ENCODE data around the gene SAR1B.

- PRO-cap, result no peak
- RAMPAGE, long total RNA, 2 experiments, result no peak in any of the 2 experiments
These were observed 3.0 kb upstream of the VDAC1 start for GRCh38 chr5:134007682-134008313.

- PRO-cap, result no peak
- RAMPAGE, long total RNA, 2 experiments, result no peak in any of the 2 experiments
These were observed 24.0 kb upstream of the TCF7 start for GRCh38 chr5:134090366-134091034.

DNA sequence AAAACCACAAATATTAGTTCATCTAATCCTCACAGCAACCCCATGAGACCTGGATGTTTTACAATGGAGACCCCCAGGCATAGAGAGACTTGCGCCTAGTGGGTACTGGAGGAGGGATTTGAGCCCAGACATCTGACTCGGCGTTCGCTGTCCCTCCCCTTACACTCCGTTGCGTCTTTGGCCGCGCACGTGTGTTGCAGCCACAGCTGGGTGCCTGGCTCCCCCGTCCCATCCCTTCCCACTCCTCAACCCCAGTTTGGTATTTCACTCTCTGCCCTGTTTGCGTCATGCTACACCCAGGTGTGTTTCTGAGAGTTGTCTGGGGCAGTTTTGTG is 13.4 kb downstream of the TCF7 start:
- PRO-cap, result no peak
- RAMPAGE, long total RNA, 2 experiments, result no peak in any of the 2 experiments

DNA sequence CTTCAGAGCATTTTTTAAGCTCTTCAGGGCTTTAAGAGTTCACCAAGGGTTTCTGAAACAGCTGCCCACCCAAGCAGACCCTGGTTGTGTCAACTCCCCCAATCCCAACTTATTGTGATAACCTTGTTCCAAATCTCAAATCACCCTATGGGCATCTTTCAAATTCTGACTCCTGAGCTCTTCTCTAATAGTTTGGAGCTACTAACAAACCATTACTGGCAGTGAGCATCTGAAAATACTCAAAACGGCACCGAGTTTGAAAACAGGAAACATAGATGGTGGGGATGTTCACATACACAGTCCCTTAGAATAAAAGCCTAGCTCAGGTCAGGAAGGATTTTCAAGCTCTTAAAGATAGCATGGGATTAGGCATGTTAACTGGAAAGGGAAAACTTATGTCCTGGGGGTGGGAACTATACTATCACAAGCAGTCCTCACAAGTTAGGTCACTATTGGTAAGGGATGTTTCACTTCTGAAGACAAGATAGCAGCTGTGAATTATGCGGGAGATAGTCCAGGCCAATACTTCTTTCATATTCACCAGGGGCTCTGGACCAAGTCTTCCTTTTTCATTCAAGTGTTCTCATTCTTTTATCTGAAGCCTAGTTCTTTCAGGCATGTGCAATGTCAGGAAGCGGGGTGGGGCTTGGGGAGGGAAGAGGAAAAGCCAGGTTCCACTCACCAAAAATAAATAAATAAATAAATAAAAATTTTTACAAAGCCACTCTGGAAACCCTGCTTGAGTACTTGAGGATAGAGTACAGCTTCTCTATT is 25.9 kb downstream of the SKP1 start:
- PRO-cap, result no peak
- RAMPAGE, long total RNA, 2 experiments, result no peak in any of the 2 experiments

- PRO-cap, result no peak
- RAMPAGE, long total RNA, 2 experiments, result no peak in any of the 2 experiments
These were observed 18.4 kb downstream of the SKP1 start for GRCh38 chr5:134158322-134158825.

DNA sequence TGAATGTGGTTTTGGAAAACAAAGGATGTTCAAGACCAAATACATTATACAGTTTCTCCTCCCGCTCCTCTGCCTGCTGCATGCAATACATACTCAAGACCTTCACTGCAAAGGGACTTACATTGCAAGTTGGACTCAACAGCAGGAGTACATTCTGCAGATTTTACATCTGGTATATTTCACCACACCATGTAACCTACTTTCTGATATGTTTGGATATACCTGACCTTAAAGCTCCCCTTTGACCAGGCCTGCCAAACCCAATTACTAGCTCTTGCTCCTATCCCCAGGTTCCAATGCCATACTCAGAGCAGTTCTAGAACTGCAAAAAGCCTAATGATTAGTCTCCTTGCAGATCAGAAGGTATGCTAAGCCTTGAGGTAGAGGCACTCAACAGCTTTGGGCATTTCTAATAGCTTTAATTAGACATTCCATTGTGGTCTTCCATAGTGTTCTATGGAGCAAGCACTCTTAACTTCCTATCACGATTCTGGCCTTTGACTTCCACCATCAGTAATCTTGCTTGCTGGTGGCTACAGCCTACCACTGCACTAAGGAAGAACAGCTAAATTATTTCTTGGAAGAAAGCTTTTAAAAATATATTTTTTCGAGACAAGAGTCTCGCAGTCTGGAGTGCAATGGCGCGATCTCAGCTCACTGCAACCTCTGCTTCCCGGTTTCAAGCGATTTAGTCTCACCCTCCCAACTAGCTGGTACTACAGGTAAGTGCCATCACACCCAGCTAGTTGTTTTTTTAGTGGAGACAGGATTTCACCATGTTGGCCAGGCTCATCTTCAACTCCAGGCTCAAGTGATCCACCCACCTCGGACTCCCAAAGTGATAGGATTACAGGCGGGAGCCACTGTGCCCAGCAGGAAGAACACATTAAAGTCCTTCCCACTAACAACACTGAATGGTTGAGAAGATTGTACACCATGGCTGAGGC is 15.2 kb upstream of the SKP1 start:
- PRO-cap, result no peak
- RAMPAGE, long total RNA, 2 experiments, result no peak in any of the 2 experiments

DNA sequence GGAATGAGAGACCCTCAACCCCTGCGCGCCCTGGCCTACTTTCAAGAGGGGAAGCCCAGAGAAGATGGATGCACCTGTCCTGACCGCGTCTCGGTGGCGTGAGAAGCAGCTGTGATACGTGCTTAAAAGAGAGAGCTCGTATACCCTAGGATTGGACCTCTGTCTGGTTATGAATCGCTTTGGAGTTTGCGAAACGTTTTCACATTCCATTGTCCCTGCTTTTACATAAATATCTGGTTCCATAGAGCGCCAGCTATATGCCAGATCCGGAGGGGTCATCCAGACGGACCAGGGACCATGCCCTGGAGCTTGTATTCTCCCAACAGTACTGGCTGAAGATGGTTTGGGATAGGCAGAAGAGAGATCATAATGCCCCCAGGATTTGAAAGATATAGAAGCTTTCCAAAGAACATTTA is 1.0 kb upstream of the PPP2CA start:
- PRO-cap, result no peak
- RAMPAGE, long total RNA, 2 experiments, result no peak in any of the 2 experiments

DNA sequence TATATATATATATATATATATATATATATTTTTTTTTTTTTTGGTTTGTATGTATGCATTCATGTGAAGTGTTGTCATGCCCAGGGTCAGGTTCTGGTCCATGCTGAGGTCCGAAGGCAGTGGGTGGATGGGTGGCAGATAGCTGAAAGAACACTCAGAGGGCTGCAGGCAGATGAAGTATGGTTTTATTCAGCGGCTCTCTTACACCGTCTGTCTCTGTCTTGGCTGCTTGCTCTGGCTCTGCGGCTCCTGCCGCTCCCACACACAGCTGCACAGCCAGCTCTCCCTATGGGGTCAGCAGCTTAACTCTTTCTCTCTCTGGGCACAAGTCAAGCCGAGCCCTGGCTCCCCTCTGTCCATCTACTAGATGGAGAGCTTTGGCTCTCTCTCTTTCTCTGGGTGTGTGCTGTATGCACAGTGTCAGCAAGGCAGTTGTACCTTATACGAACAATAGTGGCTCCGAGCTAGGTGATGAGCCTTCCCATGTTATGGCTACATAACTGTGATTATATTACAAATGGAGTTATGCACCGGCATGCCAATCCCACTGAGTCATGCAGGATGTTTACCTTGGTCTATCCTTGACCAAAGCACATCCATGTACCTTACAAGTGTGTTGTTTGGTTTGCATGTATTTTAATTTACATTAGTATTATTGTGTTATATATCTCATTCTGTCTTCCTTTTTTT is 19.2 kb upstream of the PPP2CA start:
- PRO-cap, result no peak
- RAMPAGE, long total RNA, 2 experiments, result no peak in any of the 2 experiments

- PRO-cap, result no peak
- RAMPAGE, long total RNA, 2 experiments, result no peak in any of the 2 experiments
These were observed 21.0 kb upstream of the PPP2CA start for GRCh38 chr5:134246782-134247350.

GRCh38 chr5:134371930-134372435 is 614 bp downstream of the UBE2B start:
- PRO-cap, result bidirectional peak, plus-strand start at chr5:134372244, minus-strand start at chr5:134372222
- RAMPAGE, long total RNA, 2 experiments, result no peak in any of the 2 experiments

GRCh38 chr5:134464771-134465435 is 53.2 kb upstream of the CDKN2AIPNL start:
- PRO-cap, result no peak
- RAMPAGE, long total RNA, 2 experiments, result no peak in any of the 2 experiments

DNA sequence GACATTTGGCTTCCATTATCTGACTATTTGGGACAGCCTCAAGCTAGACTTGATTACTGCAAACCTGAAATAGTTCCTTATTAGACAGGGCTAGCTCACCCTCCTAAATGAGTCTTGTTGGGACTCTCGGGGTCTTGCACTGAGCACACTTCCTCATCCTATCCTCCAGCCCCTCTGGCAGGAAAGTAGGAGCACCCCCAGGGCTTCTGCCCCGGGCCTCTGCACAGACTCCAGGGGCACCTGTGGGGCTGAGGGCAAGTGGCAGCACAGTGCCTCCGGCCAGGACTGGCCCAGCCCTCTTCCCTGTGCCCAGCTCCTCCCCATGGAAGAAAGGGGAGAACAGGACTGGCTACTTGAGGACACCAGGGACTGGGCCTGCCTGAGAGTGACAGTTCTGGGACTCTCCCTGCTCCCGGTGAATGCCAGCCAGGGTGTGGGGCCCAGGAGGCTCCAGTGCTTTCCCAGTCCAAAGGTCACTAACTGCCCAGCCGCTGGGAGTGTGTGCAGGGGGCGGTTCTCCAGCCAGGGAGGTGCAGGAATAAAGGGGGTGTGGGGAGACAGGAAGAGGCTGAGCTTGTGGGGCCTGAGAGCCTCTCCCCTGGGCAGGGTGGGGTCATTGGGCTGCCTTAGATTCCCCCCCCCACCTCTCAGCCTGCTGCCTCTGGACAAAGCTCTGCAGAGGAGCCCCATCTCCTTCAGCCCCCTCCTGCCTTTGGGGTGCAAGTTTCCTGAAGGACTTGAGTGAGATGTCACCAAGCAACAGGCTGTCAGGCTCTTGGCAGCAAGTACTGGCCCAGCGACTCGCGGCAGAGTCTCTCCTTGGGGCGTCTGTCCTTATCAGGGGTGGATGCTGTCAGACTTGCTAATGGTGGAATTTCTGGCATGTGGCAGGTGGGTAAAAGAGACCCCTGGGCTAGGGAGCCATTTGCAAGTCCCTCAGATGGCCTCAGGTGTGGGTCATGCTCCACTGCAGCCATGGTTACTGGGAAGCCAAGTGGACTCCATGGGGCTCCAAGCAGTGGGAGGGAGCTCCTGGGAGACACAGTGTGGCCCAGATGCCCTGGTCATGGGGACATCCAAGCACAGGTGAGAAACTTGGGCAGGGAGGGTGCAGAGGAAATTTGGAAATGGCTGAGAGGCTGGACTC is 19.2 kb upstream of the JADE2 start:
- PRO-cap, result bidirectional peak, plus-strand start at position 487 of the sequence, minus-strand start at position 242 of the sequence
- RAMPAGE, long total RNA, 2 experiments, result no peak in any of the 2 experiments

- PRO-cap, result bidirectional peak, plus-strand start at chr5:134524388, minus-strand start at chr5:134524409
- RAMPAGE, long total RNA, 2 experiments, result start-site peak on the plus strand in 2 of 2 experiments, at chr5:134524309-134524387 at its widest, 28 to 41 reads per replicate
These were observed 1.4 kb upstream of the JADE2 start for GRCh38 chr5:134524110-134524528.

GRCh38 chr5:134632308-134633189 is at the start of gene SAR1B:
TSS of gene SAR1B (minus strand) at chr5:134632828.
- PRO-cap, result bidirectional peak, plus-strand start at chr5:134632929, minus-strand start at chr5:134632825
- RAMPAGE, long total RNA, 2 experiments, result start-site peak on the minus strand in 2 of 2 experiments, at chr5:134632783-134632825 at its widest, 1,718 to 2,175 reads per replicate

DNA sequence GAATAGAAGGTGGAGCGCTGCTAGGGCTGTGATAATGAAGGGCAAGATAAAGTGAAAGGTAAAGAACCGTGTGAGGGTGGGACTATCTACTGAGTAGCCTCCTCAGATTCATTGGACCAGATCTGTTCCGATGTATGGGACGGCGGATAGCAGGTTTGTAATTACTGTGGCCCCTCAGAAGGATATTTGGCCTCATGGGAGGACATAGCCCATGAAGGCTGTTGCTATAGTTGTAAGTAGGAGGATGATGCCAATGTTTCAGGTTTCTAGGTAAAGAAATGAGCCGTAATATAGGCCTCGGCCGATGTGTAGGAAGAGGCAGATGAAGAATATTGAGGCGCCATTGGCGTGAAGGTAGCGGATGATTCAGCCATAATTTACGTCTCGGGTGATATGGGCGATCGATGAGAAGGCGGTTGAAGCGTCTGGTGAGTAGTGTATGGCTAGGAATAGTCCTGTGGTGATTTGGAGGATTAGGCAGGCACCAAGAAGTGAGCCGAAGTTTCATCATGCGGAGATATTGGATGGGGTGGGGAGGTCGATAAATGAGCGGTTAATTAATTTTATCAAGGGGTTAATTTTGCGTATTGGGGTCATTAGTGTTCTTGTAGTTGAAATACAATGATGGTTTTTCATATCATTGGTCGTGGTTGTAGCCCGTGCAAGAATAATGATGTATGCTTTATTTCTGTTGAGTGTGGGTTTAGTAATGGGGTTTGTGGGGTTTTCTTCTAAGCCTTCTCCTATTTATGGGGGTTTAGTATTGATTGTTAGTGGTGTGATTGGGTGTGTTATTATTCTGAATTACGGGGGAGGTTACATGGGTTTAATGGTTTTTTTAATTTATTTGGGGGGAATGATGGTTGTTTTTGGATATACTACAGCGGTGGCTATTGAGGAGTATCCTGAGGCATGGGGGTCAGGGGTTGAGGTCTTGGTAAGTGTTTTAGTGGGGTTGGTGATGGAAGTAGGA is 18.8 kb downstream of the PCBD2 start:
- PRO-cap, result no peak
- RAMPAGE, long total RNA, 2 experiments, result no peak in any of the 2 experiments

DNA sequence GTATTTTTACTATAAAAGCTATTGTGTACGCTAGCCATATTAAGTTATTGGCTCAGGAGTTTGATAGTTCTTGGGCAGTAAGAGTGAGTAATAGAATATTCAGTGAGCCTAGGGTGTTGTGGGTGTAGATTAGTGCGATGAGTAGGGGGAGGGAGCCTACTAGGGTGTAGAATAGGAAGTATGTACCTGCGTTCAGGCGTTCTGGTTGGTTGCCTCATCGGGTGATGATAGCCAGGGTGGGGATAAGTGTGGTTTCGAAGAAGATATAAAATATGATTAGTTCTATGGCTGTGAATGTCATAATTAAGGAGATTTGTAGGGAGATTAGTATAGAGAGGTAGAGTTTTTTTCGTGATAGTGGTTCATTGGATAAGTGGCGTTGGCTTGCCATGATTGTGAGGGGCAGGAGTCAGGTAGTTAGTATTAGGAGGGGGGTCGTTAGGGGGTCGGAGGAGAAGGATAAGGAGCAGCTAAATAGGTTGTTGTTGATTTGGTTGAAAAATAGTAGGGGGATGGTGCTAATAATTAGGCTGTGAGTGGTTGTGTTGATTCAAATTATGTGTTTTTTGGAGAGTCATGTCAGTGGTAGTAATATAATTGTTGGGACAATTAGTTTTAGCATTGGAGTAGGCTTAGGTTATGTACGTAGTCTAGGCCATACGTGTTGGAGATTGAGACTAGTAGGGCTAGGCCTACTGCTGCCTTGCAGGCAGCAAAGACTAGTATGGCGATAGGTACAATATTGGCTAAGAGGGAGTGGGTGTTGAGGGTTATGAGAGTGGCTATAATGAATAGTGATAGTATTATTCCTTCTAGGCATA is 22.7 kb downstream of the PCBD2 start:
- PRO-cap, result no peak
- RAMPAGE, long total RNA, 2 experiments, result no peak in any of the 2 experiments

- PRO-cap, result no peak
- RAMPAGE, long total RNA, 2 experiments, result no peak in any of the 2 experiments
These were observed 3.3 kb upstream of the CATSPER3 start for GRCh38 chr5:134964173-134965114.

- PRO-cap, result no peak
- RAMPAGE, long total RNA, 2 experiments, result no peak in any of the 2 experiments
These were observed 6.1 kb downstream of the PITX1 start for GRCh38 chr5:135027538-135028626.

DNA sequence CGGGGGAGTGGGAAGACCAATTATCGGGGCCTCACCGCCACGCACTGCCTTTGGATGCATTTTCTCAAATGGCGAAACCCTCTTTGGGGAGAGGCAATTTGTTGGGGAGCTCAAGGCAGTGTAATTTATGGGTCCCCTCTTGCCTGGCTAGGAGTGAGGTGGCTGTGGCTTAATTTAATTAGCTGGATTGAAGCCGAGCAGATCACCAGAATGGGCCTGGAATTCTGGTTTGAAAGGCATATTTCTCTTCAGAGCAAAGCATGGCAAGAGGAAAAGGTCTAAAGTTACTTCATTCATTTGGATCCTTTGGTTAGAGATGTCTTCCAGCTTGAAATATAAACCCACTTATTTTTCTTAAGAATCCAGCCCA is 79.6 kb upstream of the PITX1 start:
- PRO-cap, result no peak
- RAMPAGE, long total RNA, 2 experiments, result no peak in any of the 2 experiments

- PRO-cap, result no peak
- RAMPAGE, long total RNA, 2 experiments, result no peak in any of the 2 experiments
These were observed 120.2 kb upstream of the PITX1 start for GRCh38 chr5:135154100-135154824.

Measured in right atrium auricular region (tissue), 2 donors.